HGPS cell (cell line): ENCODE measurements around the genes NHLRC1, TPMT and DEK.

- RRBS: no CpG with 5 or more reads among the region's 4 CpGs
Observed at GRCh38 chr6:17865632-17866507, 121.6 kb downstream of the KIF13A start.

- RRBS: no CpG with 5 or more reads among the region's 7 CpGs
Observed at GRCh38 chr6:17932282-17932893, 55.0 kb downstream of the KIF13A start.

DNA sequence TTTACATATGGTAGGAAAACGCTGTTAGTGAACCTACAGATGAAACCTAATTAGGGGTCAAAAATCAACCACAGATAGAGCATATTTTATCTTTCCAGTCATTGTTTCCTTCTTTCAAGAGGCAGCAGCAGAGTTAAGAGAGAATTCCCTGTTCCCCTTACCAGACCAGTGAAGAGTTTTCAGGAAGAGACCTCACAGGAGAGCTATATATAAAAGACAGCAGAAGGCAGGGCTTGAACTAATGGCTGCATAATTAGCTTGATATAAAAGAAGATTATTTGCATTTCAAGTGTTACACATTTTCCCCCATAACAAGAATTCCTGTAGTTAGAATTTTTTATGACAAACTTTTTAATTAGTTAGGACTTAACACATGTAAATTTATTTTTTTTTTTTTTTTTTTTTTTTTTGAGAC is 47.0 kb downstream of the KIF13A start:
- RRBS: no CpG with 5 or more reads among the region's 1 CpG

GRCh38 chr6:17972496-17973118 is 14.8 kb downstream of the KIF13A start:
- RRBS: no CpG with 5 or more reads among the region's 5 CpGs

GRCh38 chr6:18122157-18122956 is at the start of gene NHLRC1:
Gene NHLRC1 (minus strand): TSS chr6:18122677.
- RRBS: 25% methylated on average over 11 of the region's 74 CpGs

DNA sequence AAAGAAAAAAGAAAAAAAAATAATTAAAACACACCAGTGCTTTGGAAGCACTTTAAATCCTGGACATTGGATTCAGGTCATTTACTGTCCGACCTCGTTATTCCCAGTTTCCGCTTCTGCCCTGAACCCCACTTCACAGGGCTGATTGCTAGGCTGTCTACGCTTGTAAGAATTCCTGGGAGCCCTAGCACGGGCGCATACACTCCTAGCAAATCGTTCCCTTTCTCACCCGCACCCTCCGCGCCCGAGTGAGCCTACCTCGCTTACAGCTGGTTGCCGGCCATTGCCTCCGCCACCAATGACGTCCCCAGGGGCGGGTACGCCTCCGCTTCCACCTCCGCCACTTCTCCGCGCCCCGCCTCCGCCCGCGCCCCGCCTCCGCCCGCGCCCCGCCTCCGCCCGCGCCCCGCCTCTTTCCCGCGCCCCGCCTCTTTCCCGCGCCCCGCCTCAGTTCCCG is at the start of gene TPMT:
TSS of gene TPMT (minus strand) at position 303 of the 457 bp plus-strand sequence.
- RRBS: no CpG with 5 or more reads among the region's 41 CpGs

- RRBS: no CpG with 5 or more reads among the region's 4 CpGs
Observed at GRCh38 chr6:18159749-18160129, 4.5 kb downstream of the KDM1B start.

- RRBS: 3% methylated on average over 30 of the region's 140 CpGs
Observed at GRCh38 chr6:18264083-18265238, at the start of gene DEK. Gene DEK (minus strand): TSS chr6:18264530.

DNA sequence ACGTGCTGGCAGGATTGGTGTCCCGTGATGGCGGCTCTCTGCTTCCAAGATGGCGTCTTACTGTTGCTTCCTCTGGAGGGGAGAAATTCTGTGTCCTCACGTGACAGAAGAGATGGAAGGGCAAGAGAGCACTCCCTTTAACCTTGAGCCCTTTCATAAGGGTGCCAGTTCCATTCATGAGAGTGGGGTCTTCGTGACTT is 28.1 kb downstream of the RNF144B start:
- RRBS: no CpG with 5 or more reads among the region's 6 CpGs

GRCh38 chr6:18415785-18416795 is 28.9 kb downstream of the RNF144B start:
- RRBS: no CpG with 5 or more reads among the region's 6 CpGs

DNA sequence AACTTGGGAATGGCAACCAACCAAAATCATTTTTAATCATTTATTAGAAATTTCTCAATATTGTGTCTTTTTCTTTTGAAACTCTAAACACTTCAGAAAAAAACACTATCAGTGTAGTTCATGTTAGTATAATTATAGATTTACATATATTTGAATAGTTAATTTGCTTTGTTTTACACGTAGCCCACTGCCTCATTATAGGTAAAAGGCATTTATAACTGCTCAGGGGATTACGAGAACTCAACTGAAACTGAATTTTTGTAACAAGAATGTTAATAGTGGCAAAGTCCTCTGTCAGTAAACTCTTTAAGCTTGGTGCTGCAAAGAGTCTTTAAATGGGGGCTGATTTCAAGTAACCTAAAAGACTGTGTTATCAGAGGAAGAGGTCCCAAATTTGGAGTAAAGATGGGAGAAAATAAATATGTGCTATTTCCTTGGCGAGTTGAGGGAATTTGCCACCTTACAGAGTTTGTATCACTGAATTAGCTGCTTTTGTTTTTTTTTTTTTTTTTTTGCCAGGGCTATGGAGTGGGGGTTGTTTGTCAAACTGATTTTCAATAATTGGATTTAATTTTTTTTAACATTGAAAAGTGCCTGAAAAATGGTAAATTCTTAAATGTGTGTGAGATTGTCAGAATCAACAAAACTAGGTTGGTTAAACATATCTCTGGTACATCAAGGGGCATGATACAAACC is 79.9 kb downstream of the RNF144B start:
- RRBS: no CpG with 5 or more reads among the region's 3 CpGs

- RRBS: no CpG with 5 or more reads among the region's 10 CpGs
Observed at GRCh38 chr6:18471089-18471741, 84.1 kb downstream of the RNF144B start.

- RRBS: no CpG with 5 or more reads among the region's 8 CpGs
Observed at GRCh38 chr6:19180546-19181307, 656.4 kb upstream of the ID4 start.

DNA sequence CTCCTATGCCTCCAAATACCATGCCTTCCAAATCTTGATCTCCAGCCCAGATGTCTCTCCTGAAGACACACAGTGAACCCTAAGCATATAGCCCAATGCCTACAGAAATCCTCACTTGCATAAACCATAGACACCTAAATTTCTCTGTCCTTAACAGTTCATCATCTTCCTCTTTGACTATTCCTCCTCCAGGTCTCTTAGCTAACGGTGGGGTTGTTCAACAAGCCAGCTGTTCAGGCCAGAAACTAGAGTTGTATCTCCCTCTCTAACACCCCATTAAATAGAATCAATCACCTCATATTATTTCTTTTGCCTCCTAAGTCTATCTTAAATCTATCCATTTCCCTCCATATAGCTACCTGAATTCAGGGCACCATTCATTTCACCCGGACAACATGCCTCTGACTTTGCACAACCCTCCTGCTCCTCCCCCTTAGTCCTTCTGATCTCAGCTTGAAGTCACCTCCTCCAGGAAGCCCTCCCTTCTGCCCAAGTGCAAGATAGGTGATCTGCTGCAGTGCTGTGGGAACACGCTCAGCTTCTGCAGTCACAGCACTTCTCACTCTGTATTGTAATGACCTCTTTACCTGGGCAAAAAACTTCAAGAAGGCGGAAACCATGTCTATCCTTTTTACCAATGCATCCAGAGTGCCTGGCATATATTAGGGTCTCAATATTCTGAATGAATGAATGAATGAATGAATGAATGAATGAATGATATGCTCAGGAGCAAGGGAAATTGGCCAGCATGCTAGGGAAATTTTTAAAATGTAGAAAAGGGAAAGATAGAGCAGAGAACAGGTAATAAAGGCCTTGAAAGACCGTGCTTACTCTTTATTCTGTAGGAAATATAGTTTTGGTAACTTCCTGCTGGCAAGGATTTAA is 41.8 kb downstream of the MBOAT1 start:
- RRBS: no CpG with 5 or more reads among the region's 5 CpGs

DNA sequence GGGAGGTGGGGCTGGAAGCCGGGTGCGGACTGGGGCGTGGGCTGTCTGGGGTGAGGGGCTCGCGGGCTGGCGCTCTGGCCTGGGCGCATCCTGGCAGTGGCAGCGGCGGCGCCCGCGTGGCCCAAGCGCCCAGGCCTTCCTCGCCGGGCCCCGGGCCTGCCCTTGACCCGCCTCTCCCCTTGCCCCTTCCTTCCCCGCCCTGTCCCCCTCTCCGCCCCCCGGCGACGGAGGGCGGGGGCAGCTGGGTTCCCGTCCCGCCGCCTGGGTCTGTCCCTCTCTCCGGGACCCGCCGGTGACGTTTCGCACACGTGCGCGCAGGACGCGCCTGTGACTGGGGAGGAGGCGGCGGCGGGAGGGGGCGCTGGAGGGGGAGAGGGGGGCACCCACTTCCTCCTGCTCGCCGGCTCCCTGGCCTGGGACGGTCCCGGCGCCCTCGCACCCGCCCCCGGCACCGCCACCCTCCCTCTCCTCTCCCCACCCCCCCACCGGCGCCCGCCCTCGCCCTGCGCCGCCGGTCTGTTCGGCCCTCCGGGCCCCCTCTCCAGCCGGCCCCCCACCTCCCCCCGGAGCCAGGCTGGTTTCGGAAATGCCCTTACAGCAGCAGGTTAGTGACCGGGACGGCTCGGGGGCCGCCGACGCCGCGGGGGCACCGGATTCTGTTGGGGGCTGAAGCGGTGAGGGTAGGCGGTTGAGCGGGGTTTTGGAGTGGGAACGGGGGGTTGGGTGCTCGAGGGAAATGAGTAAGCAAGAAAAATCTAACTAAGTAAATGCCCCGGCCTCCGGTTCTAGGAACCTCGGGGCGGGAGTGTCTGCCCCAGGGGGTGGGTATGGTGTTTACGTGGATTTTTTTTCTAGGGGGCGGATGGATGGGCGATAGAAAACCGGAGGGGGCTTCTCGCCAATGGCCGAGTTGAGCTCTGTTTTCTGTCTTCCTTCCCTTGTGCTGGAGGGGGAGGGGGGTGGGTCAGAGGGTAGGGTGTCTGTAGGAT is 1.8 kb downstream of the E2F3 start:
- RRBS: 2% methylated on average over 33 of the region's 85 CpGs

DNA sequence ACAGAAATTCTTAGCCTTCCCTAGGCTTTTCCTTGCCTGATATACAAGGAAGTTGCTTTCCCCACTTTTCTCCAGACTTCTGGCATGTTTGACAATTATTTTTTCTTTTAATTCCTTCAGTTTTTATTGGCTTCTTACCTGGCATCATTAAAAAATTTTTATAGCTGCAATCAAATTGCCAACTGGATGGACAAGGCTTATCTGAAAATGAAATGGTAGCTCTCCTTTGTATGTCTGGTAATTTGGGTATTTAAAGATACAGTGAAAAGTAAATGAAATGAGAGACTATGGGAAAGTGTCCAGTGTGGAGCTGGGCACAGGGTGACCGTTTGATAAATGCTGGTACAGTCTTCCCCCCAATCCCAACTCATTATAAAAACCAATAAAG is 15.3 kb downstream of the E2F3 start:
- RRBS: no CpG with 5 or more reads among the region's 1 CpG

GRCh38 chr6:20424435-20425215 is 22.9 kb downstream of the E2F3 start:
- RRBS: no CpG with 5 or more reads among the region's 5 CpGs

GRCh38 chr6:20468443-20469274 is 65.6 kb upstream of the CDKAL1 start:
- RRBS: no CpG with 5 or more reads among the region's 6 CpGs

DNA sequence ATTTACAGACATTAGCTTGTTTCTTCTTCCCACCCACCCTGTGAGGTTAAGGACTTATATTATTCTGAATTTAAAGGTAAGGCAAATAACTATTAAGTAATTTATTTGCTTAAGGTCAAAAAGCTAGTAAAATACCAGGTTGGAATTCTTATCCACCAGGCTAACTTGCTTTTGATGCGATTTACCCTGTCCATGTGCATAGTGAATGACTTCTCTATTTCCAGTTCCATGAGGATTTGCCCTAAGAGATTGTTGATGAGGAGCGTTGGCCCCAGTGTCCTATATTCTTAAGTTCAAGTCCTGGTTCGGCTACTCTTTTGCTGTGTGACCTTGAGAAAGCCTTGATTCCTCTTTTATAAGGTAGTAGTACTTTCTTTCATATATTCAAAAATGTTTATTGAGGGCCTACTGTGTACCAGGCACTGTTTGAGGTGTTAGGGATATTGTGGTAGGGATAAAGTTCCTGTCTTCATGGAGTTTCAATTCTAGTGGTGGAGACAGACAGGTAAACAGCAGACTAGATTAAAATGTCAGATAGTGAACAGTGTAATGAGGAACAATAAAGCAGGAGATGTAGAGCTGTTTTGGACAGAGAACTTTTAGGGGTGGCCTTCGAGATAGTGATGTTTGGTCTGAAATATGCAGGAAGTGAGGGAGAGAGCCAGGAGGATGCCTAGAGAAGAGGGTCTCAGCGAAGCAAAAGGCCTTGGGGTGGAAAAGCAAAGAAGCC is 286.3 kb downstream of the CDKAL1 start:
- RRBS: no CpG with 5 or more reads among the region's 5 CpGs

- RRBS: no CpG with 5 or more reads among the region's 7 CpGs
Observed at GRCh38 chr6:21258505-21258975, 335.0 kb upstream of the SOX4 start.